ENCODE measurements around the gene TMA7B.

GRCh38 chr22:39131182-39131866 is 21.2 kb downstream of the CBX7 start:
- RRBS, result no CpG with 5 or more reads among the region's 13 CpGs

GRCh38 chr22:39143938-39144422 is 8.5 kb downstream of the CBX7 start:
- RRBS, result no CpG with 5 or more reads among the region's 14 CpGs

GRCh38 chr22:39170897-39171563 is 18.6 kb upstream of the CBX7 start:
- RRBS, result 7% methylated on average over 2 of the region's 24 CpGs

GRCh38 chr22:39241903-39242779 is 2.6 kb downstream of the PDGFB start:
- RRBS, result 5% methylated on average over 47 of the region's 109 CpGs

- RRBS, result no CpG with 5 or more reads among the region's 6 CpGs
Observed at GRCh38 chr22:39287063-39287522, 32.3 kb downstream of the RPL3 start.

GRCh38 chr22:39311933-39312697 is 7.3 kb downstream of the RPL3 start:
- RRBS, result no CpG with 5 or more reads among the region's 13 CpGs

GRCh38 chr22:39313471-39314532 is 5.6 kb downstream of the RPL3 start:
- RRBS, result no CpG with 5 or more reads among the region's 19 CpGs

DNA sequence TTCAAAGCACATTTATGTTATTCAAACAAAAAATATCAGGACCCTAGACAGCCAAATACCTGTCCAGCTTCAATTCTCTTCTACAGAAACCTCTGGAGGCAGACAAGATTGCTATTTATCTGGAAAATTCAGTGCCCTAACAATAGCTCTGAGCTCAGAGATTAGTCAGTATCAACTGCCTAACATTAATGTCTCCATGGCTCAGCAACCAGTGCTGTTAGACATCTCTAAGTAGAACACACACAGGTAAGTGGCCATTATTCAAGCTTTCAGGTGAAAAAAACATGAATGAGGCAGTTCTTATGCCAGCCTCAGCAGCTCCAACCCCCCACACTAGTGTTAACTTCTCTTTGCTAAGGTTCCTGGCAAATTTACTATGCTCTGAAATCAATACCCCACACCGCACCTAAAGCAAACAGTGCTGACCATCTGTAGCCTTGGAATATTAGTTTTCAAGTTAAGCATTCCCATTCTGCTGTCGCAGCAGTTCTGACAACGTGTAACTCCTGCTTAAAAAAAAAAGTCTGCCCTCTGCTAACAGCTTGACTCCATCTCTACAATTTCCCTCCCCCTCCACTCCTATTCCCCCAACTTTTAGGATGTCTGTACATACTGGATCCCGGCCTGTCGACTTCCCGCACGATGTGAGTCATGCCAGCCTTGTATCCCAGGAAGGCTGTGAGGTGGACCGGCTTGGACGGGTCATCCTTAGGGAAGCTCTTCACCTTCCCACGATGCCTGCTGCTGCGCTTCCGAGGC is 1.5 kb downstream of the RPL3 start:
- RRBS, result 5% methylated on average over 4 of the region's 12 CpGs

DNA sequence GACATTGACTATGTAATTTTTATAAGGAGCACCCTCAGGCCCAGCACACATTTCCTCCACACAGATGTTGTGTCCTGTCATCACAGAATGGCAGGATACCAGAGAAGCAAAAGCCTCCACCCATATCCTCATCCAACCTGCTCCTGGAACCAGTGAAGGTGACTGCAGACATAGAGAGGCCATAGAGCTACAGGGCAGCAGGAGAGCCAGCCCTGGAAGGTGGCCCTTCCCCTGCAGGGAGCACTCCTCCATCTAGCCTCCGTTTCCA is 1.0 kb upstream of the SYNGR1 start:
- RRBS, result no CpG with 5 or more reads among the region's 1 CpG

- RRBS, result no CpG with 5 or more reads among the region's 9 CpGs
Observed at GRCh38 chr22:39416487-39416878, 16.9 kb downstream of the TAB1 start.

- RRBS, result no CpG with 5 or more reads among the region's 13 CpGs
Observed at GRCh38 chr22:39428327-39429112, 28.3 kb upstream of the MGAT3 start.

GRCh38 chr22:39558177-39558976 is 12.2 kb upstream of the CACNA1I start:
- RRBS, result 7% methylated on average over 25 of the region's 43 CpGs

DNA sequence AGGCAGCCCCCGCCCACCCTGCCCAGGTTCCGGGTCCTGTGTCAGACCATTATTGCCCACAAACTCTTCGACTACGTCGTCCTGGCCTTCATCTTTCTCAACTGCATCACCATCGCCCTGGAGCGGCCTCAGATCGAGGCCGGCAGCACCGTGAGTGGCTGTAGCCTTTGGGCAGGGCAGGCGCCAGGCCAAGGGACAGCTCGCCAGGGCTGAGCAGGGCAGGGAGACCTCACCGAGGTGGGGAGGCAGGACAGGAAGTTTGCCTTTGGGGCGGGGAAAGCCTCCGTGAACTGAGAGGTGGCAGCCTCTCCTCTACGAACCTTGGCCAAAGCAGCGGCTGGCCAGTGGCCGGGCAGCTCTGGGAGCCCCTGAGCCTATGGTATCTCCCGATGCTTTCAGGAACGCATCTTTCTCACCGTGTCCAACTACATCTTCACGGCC is 93.2 kb downstream of the CACNA1I start:
- RRBS, result 100% methylated on average over 1 of the region's 22 CpGs

DNA sequence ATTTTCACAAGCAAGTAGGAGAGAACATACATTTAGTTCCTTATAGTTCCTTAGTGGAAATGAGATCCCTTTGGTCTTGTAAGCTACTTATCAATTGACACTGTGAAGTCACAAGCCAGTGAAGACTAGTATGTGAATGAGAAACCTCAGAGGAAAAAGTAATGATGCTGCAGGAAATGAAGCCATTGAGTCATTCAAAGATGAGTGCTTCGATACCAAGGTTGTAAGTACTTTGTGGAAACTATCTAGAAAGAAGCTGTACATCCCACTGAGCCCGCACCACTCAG is 53.5 kb downstream of the ENTHD1 start:
- RRBS, result no CpG with 5 or more reads among the region's 2 CpGs

GRCh38 chr22:39960236-39960653 is at the start of gene TMA7B:
Gene TMA7B (plus strand): TSS chr22:39960397.
- RRBS, result no CpG with 5 or more reads among the region's 1 CpG

DNA sequence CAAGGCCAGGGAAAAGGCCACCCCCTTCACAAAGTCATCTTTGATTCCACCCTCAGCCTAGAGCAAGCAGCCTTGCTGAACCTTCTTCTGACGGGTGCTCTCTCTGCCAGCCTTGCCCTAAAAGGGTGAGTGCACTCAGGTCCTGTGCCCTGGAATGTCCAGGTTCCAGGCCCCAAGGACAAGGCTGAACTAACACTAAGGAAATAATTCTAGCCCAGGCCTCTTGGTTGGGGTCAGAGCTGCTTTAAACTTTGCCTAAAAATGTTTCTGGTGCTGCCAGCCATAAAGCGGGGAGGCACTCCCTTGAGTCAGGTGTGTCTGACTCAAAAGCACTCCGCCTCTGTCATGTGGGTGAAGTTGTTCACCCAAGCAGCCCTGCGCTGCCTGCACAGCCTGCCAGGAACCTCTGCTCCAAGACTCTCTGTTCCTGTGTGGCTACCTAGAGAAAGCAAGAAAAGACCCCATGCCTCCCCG is 9.2 kb upstream of the FAM83F start:
- RRBS, result no CpG with 5 or more reads among the region's 5 CpGs

GRCh38 chr22:39991931-39992624 is 2.7 kb upstream of the FAM83F start:
- RRBS, result no CpG with 5 or more reads among the region's 5 CpGs

DNA sequence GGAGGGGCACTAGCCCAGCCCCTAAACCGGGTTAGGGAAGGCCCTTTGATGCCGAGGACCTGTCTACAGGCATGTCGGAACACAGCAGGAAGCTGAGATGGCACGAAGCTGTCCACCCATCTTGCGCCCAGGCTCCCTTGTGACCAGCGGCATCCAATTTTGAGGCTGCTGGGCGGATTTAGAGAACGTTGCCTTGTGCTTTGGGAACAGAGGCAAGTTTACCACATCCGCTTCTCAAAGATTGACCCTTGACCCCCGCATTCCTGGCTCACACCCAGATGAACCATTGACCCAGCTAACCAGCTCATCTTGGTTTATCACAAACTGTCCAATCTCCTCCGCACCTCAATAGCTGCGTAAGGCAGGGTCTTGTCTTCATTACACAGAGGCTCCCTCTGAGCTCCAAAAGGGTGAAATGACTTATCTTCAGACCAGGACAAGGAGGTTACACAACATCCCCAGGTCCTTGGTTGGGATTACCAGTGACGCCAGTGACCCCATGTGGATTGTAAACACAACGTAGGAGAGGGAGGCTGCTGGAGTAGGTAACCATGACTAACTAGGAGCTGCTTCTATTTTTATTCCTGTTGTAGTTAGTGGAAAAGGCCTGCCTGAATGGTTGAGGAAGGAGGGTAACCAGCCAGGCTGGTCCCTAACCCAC is 4.6 kb downstream of the FAM83F start:
- RRBS, result no CpG with 5 or more reads among the region's 14 CpGs

DNA sequence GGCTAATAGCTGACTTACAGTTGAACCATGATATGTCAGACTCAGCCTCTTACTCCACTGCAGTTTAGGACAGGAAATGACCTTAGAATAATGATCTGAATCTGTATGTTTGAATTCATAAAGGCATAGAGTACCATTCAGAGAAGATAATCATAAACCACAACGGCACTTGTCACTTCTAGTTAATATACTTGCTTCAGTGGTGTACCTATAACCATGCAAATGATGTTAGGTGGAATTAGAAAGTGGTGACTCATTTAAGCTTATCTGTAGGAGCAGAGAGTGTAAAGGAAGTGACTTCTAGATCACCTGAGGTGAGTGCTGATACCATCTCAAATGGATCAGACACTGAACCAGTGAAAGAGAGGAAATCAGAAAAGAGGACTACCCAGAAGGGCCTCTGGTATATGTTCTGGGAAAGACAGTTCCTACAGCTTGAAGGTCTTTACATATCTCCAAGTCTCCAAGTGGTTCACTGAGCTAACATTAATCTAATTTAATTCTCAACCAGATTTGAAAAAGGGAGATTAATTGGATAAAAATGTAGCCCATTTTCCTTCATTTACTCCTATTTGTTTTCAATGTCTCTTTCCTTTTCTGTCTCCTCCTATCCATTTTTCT is 60.8 kb downstream of the FAM83F start:
- RRBS, result no CpG with 5 or more reads among the region's 1 CpG

GRCh38 chr22:40076640-40077025 is 81.9 kb downstream of the FAM83F start:
- RRBS, result no CpG with 5 or more reads among the region's 1 CpG